Parotid gland (tissue), 1 donor: ENCODE results near the gene FSD1L.

GRCh38 chr9:104868777-104869735 lies 58.9 kb downstream of the ABCA1 start:
- PRO-cap = no peak

DNA sequence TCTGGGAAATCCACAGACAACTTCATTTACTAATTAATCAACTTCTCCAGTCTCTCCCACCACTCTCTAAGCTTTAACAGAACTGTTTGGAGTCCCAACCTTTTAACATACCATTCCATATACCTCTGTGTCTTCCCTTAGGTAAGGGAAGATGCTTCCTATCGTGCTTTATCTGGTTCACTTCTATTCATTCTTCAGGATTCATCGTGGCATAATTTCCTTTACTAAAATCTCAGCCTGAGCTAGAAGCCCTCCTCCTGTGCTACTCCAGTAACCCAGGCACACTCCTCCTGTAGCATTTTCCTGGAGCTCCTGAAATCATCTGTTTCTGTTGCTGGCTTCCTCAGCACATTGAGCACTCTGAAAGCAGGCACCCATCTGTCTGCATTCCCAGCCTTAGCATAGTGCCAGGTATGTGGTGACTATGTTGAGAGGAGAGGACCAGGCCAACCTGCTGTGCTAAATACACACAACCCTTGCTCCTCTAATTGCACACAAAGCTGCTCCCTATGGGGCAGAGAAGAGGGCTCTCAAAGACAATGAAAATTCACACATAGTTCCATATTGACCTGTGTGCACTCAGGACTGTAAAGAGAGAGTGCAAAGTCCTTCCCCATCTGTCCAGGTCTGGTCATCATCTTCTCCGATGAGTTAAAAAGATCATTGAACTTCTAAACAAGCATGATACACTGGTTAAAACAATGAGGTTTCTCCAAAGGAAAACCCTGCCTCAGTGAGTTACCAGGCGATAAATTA lies 38.5 kb downstream of the ABCA1 start:
- PRO-cap = no peak

DNA sequence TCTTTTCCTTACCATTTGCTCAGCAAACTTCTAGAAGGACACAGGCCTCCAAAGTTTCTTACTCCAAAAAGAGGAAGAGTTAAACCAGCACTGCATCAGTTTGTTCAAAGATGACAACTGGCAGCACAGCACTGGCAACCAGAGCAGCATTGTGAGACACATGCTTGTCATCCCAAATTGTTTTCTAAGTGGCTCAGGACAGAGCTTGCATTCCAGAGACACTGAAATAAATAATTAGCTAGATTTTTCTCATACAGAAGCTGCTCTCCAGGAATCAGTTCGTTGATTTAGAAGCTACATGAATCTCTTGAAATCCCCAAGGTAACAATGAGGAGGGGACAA lies 22.5 kb downstream of the ABCA1 start:
- PRO-cap = no peak

DNA sequence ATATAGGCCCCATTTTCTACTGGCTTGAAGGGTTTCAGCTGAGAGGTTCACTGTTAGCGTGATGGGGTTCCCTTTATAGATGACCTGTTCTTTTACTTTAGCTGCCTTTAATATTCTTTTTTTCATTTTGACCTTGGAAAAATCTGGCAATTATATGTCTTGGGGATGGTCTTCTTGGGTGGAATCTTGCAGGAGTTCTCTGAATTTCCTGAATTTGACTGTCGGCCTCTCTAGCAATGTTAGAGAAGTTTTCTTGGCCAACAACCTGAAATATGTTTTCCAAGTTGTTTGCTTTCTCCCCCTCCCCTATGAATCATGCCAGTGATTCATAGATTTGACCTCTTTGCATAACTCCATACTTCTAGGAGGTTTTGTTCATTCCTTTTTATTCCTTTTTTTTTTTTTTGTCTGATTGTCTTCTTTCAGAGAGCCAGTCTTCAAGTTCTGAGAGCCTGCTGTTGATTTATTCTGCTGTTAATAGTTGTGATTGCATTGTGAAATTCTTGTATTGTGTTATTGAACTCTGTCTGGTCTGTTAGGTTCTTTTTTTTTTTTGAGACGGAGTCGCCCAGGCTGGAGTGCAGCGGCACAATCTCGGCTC lies 56.7 kb upstream of the SLC44A1 start:
- PRO-cap = no peak

- PRO-cap = no peak
These were observed 74.3 kb downstream of the SLC44A1 start for GRCh38 chr9:105318552-105319296.

DNA sequence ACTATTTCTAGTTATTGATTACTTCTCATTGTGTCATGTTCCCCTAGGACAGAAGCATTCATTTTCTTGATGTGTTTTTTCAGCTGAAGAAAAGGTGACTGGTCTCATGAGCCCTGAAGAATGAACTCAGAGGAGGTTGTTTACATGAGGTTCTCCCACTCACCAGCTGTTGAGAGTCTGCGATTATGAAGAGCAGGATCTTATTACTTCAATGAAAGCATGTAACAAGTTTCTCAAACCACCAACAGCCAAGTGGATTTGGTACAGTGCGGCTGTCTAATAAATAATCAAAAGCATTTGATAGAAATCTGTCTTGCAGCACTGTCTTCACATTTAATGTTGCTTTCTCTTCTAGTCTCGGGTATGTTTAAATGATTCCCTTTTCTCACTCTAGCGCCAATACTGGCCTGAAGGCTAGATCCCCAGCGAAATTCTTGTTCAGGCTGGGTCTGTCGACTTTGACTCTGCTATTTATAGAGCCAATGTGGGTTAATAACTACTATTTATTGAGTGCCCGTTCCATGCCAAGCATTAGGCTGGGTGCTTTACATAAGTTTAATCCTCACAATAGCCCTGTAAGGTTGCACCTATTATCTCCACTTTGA lies 9.5 kb upstream of the FSD1L start:
- PRO-cap = no peak

- PRO-cap = bidirectional peak, plus-strand start at chr9:105448047, minus-strand start at chr9:105447965; unidirectional peak, minus-strand start at chr9:105448682
These were observed at the start of gene FSD1L for GRCh38 chr9:105447598-105448975. Gene FSD1L, plus strand, starts transcription at chr9:105448034.

- PRO-cap = no peak
These were observed 10.6 kb downstream of the TAL2 start for GRCh38 chr9:105672856-105673313.

DNA sequence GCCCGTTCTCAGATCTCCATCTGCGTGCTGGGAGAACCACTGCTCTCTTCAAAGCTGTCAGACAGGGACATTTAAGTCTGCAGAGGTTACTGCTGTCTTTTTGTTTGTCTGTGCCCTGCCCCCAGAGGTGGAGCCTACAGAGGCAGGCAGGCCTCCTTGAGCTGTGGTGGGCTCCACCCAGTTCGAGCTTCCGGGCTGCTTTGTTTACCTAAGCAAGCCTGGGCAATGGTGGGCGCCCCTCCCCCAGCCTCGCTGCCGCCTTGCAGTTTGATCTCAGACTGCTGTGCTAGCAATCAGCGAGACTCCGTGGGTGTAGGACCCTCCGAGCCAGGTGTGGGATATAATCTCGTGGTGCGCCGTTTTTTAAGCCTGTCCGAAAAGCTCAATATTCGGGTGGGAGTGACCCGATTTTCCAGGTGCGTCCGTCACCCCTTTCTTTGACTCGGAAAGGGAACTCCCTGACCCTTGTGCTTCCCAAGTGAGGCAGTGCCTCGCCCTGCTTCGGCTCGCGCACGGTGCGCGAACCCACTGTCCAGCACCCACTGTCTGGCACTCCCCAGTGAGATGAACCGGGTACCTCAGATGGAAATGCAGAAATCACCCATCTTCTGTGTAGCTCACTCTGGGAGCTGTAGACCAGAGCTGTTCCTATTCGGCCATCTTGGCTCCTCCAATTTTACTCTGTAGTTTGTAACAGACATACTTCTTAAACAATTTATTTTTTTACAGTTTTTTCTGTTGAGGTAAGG lies 88.2 kb downstream of the TMEM38B start:
- PRO-cap = no peak

DNA sequence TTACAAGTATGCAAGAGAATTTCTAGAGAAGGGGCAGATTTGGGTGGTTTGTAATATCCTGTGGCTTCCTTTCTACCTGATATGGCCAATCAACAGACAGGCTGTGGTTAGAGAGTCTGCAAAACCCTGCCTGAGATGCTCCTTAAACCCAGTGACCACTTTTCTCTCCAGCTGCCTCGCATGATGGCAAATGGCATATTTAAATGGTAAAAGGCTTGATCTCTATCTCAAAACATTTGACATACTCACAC lies 550.0 kb upstream of the ZNF462 start:
- PRO-cap = no peak

- PRO-cap = bidirectional peak, plus-strand start at chr9:106860898, minus-strand start at chr9:106860754
These were observed 2.0 kb upstream of the ZNF462 start for GRCh38 chr9:106860613-106861675.

DNA sequence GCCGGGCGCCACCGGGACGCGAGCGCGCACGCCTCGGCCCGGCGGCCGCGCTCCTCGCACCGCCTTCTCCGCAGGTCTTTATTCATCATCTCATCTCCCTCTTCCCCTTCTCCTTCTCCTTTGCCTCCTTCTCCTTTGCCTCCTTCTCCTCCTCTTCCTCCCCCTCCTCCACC lies 659 bp upstream of the ZNF462 start:
- PRO-cap = no peak

DNA sequence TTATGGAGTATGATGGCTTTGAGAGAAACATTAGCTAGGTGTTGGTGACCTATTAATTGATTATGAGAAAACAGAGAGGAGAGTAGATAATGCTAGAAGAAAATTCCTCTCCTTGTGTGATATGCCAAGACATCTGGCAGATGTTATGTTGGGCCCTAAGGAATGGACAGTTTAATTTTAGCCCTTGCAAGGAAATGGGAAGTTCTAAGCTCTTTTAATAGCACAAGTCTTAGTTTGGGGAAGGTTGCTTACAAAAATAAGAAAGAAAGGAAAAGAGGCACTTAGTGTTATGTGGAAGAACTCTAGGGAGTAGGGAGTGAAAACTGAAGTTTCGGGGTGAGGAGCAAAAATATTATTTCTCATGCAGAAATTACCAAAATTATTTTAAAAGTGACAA lies 5.2 kb downstream of the ZNF462 start:
- PRO-cap = unidirectional peak, plus-strand start at position 280 of the sequence

DNA sequence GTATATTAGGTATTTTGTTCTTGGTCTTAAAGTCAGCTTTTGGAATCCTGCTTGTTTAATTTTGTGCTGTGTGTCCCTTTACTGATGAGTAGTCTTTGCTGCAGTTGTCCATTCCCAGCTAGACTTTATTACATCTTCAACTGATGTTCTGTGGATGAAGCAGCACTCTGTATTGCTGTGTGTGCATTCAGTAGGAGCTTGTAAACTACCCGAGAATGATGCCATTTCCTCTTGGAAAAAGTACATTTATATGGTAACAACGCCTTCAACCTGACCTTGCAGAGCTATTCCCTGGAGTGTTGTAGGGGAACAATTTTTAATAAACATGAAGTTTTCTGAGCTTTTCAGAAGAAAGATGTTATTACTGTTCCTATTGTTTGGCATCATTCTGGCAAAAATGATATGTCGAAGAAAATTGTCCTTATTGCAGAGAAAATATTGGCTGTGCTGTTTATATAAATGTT lies 13.5 kb downstream of the ZNF462 start:
- PRO-cap = no peak

DNA sequence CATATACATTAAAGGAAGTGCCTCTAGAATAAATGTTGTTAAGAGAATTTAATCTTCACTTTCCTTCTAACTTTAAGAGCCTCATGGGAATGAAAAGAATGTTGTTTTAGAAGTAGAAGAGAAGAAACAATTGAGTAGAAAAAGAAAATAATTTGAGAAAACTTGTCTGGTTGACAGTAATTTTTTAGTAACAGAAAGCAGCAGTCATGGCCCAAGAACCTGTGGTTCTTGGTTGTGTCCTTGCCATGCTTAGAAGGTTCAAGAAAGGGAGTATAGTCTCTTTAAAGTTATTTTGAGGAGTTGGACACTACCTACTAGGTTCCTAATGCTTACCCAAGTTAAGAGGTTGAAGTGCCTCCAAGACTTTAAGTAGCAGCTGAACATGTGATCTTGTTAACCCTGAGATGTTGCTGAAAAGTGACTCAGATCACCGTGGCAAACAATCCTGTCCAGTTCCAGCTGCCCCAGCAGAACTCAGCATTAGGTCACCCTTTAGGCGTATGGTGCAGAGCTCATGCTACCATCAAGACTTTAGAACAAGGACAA lies 22.3 kb downstream of the ZNF462 start:
- PRO-cap = no peak

DNA sequence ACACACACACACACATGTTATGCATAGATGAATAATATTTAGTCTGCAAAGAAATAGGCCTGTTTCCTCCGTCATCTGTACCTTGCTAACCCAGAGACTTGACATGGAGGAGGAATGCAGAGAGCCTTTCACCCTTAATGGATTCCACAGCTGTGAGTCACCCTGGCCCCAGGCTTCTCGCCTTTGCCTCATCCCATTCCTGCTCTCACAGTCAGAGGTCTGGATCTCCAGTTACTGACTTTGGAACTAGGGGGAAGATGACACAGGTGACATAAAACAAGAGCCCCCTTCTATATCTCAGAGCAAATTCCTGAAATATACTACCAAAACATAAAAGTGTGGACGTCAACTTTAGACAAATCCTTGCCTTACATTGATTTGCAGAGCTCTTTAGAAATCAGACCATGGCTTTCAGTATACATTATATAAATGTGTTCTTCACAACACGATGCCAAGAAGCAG lies 29.8 kb downstream of the ZNF462 start:
- PRO-cap = no peak

GRCh38 chr9:106928985-106929946 lies 66.3 kb downstream of the ZNF462 start:
- PRO-cap = no peak

GRCh38 chr9:107213420-107214006 lies 69.6 kb upstream of the RAD23B start:
- PRO-cap = no peak

- PRO-cap = no peak
These were observed 48.3 kb downstream of the RAD23B start for GRCh38 chr9:107331297-107331837.

GRCh38 chr9:107667823-107668202 lies 178.2 kb upstream of the KLF4 start:
- PRO-cap = unidirectional peak, plus-strand start at chr9:107667989